ENCODE measurements around a stretch of chr6.

DNA sequence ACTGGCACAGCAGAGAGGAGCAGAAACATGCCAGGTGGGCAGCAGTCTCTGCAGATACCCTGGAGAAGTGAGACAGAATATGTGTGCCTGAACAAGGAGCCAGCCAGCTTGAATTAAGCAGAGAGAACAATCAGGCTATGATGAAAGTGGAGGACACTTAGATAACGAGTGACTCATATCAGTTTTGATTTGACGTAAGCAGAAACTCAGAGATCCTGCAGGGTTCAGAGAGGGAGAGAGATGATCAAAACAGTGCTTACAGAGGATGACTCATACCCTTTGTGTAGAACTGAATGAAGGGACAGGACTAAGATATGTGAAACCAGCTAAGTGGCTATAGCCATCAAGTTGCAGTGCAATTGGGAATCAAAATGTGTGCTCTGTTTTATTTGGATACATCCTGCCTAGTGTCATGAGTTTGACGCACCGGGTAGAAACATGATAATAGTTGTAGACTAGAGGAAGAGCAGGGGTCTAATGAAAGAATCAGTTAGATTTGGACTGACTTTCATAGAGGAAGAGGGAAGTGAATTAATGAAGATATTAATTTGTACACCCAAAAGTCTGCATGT is 300.6 kb downstream of the TENT5A start:
- RRBS: no CpG with 5 or more reads among the region's 4 CpGs

DNA sequence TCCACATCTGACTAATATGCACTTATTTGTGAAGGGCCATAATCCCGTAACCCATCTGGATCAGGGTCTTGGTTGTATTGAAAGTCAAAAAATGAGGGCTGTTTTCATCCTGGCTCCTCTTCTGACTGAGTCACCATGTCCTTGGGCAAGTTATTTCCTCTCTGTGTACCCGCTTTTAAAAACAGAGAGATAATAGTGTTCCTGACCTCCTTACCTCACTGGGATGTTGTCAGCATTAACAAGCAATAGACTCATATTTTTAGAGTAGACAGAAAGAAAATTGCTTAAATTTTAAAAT is 233.6 kb downstream of the IBTK start:
- RRBS: no CpG with 5 or more reads among the region's 2 CpGs

- RRBS: no CpG with 5 or more reads among the region's 4 CpGs
Measured at GRCh38 chr6:82066989-82067533, 180.5 kb downstream of the IBTK start.

DNA sequence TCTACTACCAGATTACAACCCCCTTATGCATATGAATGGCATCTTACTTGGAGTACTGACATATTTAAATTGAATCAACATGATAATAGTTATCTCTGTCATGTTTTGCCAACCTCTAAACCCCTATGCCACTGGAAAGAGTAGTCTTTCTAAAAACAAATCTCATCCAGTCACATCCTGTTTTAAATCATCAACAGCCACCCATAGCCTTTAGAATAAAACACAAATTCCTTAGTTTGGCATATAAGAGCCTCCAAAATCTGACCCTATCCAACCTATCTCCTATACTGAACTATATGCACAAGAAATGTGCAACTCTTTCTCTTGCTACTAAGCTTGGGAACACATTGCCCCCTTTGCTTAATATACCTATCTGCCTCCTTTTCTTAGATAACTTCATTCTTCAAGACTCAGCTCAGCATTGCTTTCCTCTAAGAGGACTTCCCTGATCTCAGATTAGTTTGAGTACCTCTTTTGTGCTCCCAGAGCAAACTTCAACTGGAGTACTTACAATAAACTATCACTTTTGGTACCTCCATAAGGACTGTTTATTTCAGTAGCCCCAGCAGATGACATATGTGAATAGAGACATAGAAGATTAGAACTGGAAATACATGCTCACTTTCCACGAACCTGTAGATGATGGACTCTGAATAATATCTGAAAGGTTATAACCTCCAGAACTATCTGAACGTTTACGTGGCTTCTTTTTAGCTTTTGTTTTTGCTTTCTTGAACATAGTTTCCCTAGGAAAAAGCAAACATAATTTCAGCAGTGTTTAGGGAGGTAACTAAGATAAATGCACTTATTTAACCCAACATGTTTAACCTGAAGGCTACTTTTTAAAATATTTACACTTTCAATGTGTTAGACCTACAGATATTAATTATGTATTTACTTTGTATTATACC is 47.8 kb downstream of the IBTK start:
- RRBS: no CpG with 5 or more reads among the region's 3 CpGs

DNA sequence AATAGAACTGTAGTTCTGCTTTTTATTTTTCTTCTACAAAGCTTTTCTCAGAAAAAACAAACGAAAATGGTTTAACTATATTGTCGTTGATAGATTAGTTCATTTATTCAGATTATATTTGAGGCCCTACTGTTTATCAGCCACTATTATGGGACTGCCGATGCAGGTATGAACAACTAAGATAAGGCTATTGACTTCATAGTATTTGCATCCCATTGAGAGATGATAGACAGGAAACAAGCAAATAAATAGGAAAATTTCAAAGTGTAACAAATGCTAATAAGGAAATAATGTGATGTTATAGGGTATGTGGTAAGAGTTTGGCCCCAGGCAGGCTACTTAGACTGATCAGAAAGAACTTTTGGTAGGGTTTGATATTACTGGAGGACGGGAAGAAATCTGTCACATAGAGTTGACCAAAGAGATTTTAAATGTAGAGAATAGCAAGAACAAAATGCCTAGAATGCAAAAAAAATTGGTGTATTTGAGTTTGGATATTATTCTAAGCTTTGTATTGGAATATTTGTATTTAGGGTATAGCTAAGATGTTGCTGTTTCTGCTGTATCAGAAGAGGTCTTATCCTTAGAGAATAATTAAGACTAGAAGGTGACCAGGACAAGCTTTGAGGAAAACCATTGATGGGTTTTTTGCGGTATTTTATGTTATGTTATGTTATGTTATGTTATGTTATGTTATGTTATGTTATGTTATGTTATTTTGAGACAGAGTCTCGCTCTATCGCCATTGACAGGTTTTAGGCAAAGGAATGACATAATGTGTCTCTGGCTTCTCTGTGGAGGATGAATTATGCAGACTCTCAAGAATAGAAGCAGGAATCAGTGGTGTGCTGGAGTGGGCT is 17.9 kb downstream of the DOP1A start:
- RRBS: no CpG with 5 or more reads among the region's 7 CpGs

GRCh38 chr6:83197091-83197759 is 4.1 kb downstream of the RWDD2A start:
- RRBS: no CpG with 5 or more reads among the region's 7 CpGs

GRCh38 chr6:83345969-83346754 is 84.7 kb downstream of the ME1 start:
- RRBS: no CpG with 5 or more reads among the region's 5 CpGs

- RRBS: no CpG with 5 or more reads among the region's 19 CpGs
Measured at GRCh38 chr6:83853973-83854545, 899 bp downstream of the RIPPLY2 start.

DNA sequence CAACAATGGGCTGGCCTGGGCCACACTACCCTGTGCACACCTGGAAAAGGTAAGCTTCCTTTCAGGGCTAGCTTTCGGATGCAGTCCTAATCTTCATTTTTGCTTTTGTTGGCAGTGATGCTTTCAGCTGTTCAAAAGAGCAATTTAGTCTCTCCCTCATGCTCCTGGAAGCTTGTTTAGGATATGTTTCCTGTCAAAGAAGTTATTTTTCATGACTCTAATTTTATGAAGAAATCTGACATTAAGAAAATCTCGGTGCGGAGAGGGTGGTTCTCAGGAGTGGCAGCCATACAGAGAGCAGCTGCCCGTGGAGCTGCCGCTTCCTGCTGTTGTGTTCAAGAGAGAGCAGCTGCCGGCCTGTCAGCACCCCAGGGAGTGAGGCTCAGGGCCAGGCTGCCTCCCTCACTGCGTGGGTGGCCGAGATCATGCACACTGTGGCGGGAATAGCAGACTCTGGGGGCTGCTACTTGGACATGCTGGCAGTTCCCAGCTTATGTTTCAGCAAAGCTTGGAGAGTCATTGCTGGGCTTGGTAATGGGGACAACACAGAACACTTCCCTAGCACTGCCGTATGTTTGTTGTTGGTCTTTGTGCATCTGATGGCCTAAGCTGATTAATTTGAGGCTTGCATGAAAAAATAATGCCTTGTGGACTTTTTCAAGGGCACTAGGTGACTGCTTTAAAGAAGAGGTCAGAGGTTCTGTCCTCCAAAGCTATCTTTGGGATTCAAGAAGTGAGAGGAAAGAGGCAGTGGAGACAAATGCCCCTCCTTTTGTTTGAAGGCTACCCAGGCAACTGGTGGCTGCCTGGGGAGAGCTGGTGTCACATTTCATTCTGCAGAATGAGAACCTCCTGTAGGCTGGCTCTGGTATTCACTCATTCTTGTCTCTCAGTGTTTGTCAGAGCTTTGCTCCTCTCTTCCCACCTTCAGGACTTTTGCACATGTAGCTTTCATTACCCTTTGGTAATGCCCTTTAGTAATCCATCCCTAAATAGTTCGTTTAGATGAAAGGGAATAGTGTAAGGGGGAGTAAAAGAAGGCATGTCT is 18.7 kb downstream of the MRAP2 start:
- RRBS: no CpG with 5 or more reads among the region's 11 CpGs

- RRBS: no CpG with 5 or more reads among the region's 5 CpGs
Measured at GRCh38 chr6:84184121-84185391, 42.9 kb downstream of the CEP162 start.

DNA sequence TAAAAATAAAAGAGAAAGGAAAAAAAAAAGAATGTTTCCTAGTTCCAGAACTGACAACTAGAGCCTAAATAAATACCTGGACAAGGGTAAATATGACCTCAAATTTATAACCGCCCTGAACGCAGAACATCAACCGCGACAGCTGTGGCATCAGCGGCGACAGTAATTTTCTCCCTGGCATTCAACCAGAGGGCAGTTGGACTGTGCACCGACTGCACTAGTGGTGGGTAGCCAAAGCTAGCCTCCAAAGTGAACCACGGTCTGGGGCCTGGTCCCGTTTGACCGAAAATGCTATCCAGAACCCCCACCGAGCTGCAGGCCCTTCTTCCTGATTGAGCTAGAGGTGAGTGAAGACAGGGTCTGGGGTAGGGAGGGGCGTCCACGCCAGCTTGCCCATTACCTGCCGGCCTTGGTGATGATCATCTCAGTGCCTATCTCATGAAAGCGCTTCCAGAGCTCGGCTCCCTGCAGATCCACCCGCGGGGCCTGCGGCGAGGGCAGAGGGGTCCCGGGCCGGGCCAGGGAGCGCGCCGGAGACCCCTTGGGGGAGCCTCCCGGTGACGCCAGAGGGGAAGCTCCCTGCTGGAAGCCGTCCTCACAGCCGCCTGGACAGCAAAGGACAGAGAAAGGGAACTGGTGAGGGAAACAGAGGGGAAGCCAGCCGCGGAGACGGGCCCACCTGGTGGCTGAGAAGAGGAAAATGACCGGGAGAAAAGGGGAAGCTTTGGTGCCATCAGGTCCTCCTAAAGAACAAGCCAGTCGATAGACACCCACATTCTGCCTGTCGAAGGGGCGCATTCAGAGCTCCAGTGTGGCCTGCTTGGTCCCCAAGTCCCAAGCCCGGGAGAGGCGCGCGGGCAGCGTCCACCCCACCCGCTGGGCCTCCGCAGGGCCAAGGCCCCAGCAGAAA is 2.0 kb downstream of the TBX18 start:
- RRBS: 3% methylated on average over 12 of the region's 43 CpGs

DNA sequence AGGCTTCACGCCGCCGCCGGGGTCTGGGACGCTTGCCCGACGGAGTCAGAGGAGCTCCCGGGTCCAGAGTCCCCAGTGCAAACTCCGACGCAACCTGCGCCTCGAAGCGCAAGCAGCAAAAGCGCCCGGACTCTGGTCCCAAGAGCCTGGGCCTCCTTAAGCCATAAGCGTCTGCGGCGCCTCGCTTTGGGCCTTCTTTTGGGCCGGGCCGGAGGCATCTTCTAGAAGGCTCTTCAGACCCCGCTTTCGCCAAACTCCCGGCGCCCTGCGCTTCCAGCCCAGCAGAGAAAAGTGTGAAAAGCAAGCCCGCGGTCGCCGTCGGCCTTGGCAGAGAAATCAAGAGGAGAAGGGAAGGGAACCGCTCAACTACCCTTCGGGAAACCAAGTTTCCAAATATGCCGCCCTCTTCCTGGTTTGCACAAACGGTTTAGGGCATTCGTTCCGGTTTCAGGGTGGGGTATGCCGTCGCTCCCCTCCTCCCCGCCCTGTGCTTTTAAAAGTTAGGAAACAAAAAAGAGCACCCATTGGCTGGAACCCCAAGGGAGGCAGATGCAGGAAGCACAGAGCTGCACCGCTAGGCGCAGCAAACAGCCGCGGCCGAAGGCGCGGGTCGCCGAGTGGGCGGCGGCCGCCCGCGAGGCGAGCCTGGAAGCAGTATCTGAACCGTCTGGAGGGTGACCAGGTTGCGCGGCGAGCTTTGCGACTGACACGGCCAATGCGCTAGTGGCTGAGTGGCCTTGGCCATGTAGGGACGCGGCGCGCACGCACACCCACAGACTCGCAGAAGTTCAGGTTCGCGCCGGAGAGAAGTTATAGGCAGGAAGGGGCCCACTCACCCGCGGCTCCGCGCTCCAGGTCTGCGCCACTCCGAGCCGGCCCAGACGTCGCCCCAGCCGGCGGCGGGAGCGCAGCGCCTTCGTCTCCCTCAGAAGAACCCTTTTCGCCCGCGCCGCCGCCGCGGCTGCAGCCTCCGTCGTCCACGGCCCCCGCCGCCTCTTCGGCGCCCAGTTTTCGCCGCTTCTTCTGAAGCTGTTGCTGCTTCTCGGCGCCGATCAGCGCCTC is 1.0 kb downstream of the TBX18 start:
- RRBS: 2% methylated on average over 29 of the region's 106 CpGs

GRCh38 chr6:85449279-85449471 is 708 bp upstream of the NT5E start:
- RRBS: no CpG with 5 or more reads among the region's 8 CpGs

DNA sequence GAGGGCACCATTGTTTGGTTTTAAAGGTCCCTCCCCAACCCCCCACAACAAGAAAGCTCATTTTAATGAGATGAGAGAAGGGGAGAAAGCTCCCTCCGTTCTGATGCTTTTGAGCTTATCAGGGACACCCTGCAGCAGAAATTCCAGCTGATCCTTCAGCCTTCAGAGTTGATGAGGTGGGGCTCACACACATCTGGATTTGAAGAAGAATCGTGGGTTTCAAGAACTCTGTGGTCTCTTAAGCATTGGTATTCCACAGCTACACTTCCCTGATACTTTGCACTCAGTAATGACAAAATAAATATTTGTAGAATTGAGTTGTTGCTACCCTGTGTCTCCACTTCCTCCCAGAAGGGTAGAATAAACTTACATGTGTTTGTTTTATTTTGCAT is 2.0 kb downstream of the NT5E start:
- RRBS: no CpG with 5 or more reads among the region's 2 CpGs

DNA sequence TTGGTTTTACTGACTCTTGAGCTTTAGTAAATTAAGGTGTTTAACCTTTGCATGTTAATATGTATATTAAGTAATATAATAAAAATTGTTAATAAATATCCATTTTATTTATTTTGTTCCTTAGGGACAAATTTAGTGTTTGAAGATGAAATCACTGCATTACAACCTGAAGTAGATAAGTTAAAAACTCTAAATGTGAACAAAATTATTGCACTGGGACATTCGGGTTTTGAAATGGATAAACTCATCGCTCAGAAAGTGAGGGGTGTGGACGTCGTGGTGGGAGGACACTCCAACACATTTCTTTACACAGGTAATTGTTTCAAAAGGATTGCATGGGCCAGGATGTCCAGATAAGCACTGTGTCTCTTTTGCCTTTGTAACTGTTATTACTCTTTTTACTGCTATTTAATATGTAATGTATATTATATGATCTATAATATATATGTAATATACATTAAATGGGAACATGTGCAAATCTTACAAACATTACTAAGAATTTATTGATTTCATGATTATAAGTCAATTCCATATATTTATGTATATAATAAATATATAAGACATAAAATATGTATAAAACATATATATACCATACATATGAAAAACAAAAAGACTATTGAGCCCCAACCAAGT is 21.3 kb downstream of the NT5E start:
- RRBS: no CpG with 5 or more reads among the region's 4 CpGs

DNA sequence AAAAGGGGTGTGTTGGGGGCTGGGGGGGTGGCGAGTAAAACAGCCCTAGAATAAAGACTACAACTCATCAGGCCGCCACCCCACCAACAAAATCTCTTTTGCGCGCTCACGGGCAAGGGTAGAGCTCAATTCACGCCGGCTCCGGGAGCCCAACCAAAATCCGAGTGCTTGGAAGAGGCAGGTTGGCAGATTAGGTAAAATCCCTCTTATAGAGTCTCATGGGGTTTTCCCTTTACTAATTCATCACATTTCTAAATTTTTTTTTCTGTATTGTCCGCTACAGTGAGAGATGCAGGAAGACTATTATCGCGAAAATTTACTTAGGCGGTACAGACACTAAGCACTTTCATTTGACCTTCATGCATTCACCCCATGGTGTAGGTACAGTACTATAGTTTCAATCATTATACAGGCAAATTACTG is 742 bp upstream of the SNX14 start:
- RRBS: no CpG with 5 or more reads among the region's 13 CpGs

DNA sequence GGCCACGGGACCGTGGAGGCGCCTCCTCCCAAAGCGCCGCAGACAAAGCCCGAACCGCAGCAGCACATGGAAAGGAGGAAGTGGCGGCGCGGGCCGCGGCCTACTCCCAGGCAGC is 282 bp downstream of the SYNCRIP start:
- RRBS: no CpG with 5 or more reads among the region's 12 CpGs